Neural progenitor cell (in vitro differentiated cells): ENCODE measurements around the genes CPNE8, C12orf40, SLC2A13 and PRICKLE1.

- RAMPAGE, long total RNA = no peak
Measured at GRCh38 chr12:37468916-37469134, 847.7 kb upstream of the ALG10B start.

DNA sequence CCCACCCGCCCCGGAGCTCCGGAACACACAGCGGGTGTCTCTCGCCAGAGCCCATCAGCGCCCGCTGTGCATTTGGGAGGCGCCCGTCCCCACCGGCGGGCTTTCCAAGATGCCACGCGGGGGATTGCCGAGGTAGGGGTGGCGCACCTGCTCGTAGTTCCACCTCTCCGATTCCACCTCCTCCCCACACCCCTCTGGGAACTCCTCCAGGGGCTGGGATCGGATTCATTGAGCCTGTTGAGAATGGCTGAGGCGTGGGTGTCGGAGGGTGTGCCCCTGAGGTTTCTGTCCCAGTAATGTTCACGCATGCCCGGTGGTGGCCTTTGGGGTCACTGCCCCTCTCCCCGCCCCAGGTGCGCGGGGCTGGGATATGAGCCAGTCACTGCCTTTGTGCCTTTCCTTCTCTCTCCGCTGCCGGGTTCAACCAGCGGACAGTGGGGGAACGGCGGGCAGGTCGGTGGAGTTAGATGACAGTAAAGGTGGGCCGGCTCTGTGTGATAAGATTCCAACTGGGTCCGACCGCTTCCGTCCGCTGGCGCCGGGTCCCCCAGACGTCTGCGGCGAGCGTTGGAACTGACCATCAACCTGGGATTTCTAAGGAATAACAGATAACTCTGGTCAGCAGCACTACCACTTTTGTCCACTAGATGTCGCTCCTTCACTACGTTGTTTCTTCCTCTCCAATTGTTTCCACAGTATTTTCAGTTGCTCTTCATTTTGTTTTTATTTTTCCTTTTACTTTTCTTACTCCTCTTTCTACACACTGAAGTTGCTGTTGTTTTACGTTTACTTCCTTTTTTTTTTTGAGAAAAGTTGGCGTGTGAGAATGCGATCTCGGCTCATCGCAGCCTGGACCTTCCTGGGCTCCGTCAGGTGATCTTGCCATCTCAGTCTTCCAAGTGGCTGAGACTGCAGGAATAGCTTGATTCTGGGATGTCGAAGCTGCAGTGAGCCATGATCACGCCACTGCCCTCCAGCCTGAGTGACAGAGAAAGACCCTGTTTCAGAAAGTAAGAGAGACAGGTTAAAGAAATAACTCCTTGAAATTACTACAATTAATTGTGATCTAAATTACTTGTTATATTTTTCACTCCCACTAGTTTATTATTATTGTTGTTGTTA is 178.0 kb upstream of the ALG10B start:
- RAMPAGE, long total RNA = no peak

DNA sequence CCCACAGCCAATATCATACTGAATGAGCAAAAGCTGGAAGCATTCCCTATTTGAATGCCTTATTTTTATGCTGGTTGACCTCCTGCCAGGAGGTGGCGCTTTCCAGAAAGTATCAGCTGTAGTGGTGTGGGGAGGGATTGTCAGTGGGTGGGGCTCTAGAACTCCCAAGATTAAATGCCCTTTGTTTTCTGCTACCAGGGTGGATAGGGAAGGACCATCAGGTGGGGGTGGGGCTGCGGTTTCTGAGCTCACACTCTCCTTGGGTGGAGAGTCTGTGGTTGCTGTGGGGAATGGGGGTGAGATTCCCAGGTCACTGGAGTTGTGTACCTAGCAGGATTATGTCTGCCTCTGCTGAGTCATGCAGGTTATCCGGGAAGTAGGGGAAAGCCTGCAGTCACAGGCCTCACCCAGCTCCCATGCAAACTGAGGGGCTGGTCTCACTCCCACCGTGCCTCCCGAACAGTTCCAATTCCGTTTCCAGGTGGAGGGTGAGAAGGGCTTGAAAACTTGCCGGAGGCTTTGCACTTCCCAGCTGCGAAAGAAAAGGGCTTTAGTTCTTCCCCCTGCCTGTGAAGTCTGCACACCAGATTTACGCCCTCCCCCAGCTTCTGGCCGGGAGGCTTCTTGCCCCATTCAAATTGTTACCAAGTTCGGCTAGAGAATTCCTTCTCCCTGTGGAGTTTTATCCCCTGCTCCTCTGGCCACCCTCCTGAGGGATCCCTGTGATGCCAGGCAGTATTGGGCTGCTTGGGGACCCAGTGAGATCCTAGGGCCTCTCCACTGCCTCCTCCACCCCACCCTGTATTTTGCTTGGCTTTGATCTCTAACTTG is 68.4 kb downstream of the ALG10B start:
- RAMPAGE, long total RNA = no peak

- RAMPAGE, long total RNA = start-site peak on the minus strand at chr12:38905534-38905668, 20 and 107 reads in 2 replicates
Measured at GRCh38 chr12:38905352-38905849, at the start of gene CPNE8. CPNE8 (minus strand) TSS chr12:38905591.

- RAMPAGE, long total RNA = no peak
Measured at GRCh38 chr12:38983415-38983725, 78.0 kb upstream of the CPNE8 start.

GRCh38 chr12:39145014-39145829 is 239.8 kb upstream of the CPNE8 start:
- RAMPAGE, long total RNA = no peak

DNA sequence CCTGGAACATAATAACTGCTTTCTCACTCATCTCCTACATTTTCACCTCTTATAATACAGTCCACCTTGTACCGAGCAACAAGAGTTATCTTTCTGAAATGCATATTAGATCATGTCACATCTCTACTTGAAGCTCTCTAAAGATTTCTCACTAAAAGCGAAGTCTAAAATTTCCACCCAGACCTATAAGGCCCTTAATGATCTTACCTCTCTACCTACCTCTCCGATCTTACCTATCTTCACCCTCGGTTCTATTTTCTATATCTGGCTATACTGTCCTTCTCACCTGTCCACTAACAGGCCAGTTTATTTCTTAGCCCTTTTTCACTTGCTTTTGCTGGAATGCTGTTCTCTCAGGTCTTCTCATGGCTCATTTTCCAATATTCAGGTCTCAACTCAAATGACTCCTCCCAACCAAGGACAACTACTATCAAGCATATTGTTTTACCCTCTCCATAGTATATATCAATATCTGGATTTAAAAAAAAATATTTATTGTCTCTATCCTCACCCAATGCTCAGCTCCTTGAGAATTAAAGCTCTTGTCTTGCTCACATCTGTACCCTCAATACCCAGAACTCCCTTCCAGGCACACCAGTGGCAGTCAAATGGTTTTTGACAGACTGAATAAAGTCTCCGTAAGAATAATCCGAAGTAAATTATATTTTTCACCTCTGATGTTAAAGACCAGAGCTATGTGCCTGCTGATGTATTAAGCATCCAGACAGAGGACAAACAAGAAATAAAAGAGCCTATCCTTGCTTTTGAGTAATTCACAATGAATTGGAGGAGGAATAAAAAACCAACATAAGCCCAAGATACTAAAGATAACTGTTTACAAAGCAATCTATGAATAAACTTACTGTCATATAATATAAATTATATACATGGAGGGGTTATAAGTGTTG is 17.9 kb downstream of the KIF21A start:
- RAMPAGE, long total RNA = no peak

DNA sequence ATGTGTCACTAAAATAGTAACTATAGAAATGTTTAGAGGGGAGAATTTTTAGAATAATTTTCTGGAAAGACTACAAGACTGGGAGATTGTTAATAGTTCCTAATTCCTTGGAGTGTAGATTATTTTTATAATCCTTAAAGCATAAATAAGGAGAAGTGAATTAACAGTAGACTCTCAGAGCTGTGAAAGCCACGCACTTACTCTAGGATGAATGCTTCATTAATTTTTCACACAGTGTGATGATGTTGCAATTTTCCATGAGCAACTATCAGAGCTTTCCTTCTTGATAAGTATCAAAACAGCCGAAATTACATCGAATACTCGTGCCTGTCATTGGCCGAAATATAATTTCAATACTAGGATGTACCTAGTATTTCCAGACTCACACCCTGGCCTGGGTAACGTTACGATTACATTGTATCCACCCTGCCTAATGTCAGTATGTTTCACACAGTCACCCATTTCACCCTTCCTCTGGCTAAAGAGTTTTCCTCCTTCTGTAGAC is 1.1 kb downstream of the KIF21A start:
- RAMPAGE, long total RNA = no peak

DNA sequence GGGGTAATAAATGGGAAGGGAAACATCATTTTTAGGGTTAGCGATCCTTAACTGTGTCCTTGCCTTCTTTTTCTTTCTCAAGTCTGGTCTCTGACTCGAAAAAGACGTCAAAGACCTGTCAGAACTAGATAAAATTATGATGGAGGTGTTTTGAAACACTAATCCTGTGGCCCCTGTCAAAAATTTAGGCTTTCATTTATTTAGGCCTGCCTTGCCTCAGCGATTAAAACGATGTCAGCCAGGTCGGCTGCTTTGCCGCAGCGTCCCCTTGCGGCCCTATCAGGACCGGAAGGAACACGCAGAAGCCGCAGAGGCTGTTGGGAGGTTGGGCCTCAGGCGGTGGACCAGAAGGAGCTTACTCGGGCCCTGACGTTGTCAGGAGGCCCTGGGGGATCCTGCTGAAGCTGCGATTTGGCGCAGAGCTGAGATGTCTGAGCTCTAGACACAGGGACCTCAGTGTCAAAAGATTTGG is at the start of gene C12orf40:
Gene C12orf40, plus strand, starts transcription at position 323 of the 472 bp plus-strand sequence.
- RAMPAGE, long total RNA = no peak

- RAMPAGE, long total RNA = no peak
Measured at GRCh38 chr12:40058755-40059165, 47.1 kb downstream of the SLC2A13 start.

DNA sequence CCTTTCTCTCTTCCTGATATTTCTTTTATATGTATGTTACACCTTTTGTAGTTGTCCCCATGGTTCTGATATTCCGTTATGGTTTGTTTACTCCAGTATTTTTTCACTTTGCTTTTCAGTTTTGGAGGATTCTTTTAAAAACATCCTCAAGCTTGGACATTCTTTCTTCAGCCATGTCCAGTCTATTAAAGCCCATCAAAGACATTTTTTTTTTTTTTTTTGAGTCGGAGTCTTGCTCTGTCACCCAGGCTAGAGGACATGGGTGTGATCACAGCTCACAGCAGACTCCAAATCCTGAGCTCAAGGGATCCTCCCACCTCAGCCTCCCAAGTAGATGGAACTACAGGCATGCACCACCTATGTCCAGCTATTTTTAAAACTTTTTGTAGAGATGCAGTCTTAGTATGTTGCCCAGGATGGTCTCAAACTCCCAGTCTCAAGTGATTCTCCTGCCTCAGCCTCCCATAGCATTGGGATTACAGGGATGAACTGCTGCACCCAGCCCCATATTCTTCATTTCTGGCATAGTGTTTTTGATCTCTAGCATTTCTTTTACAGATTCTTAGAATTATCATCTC is 31.8 kb downstream of the SLC2A13 start:
- RAMPAGE, long total RNA = no peak

GRCh38 chr12:40105389-40106513 is at the start of gene SLC2A13:
SLC2A13 (minus strand) TSS chr12:40106081.
- RAMPAGE, long total RNA = no peak

DNA sequence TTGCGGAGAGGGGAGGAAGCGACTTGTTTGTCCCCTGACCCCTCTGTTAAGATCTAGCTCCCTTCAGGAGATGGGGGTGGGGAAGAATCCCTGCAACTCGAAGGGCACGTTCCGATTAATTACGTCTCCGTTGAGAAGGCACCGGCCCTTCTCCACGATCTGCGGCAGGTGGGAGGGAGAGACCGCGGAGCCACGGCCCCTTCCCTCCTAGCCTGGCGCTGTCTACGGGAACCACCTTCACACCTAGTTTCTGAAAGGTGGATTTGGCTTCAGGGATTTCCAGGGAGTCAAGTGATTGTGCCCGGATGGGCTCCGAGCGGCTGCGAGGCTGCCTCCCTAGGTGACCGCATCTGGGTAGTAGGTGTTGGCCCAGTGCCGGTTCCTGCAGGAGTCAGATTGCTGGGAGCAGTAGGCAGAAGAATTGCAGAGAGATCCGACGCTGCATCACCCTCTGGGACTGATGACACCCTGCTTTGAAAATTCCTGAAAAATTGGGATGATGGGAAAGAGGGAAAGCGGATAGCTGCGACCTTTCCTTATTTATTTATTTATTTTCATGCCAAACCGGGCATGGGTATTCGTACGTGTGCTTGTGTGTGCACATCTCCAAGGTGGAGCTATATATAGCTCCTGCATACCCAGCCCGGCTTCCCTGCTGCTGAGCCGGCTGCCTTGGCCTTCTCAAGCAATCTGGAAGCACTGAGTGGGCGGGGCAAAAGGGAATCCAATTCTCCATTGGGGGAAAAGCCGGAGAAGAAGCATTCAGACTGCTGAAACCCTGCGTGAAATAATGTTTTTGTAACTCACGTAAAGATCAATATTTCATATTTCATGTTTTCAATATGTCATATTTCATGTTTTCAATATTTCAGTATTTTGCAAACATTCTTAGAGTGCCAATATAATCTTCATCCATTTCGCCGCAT is 1.1 kb downstream of the CNTN1 start:
- RAMPAGE, long total RNA = no peak

- RAMPAGE, long total RNA = no peak
Measured at GRCh38 chr12:41918012-41918437, 226.6 kb downstream of the GXYLT1 start.

DNA sequence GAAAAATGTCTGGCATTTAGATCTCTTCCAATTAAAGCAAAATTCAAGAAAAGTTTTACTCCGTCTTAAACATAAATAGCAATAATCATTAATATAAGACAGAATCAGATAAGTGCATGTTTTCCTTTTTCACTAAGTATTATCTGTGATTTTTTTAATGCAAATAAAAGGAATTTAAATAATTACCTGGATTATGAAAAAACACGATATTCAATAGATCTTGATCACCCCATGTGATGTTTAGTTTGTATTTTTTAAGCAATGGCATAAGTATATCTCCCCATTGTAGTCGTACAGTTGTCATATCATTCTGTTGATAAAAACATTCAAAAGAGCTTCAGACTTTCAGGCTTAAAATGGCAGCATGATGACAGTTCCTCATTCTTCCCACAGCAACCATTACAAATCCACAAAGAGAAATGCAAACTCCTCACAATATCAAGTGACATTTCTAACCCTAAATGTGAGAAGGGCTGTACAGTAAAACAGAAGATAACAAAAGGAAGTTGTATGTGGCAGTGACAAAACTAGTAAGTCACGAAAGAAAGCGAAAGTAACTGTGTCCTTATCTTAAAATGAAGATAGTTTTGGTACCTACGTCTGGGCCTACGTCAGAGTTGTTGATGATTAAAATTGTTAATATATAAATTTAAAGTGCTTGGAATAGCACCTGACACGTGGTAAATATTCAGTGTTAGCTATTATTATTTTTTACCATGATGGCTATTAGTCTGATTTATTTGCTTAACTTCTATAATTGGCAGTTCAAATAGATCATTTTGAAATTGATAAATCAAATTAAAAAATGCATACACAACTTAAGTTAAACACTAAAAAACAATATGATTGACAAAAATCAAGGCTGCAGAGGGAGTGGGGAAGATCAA is 46.7 kb downstream of the GXYLT1 start:
- RAMPAGE, long total RNA = no peak

GRCh38 chr12:42416697-42417388 is 90.9 kb downstream of the PPHLN1 start:
- RAMPAGE, long total RNA = no peak

DNA sequence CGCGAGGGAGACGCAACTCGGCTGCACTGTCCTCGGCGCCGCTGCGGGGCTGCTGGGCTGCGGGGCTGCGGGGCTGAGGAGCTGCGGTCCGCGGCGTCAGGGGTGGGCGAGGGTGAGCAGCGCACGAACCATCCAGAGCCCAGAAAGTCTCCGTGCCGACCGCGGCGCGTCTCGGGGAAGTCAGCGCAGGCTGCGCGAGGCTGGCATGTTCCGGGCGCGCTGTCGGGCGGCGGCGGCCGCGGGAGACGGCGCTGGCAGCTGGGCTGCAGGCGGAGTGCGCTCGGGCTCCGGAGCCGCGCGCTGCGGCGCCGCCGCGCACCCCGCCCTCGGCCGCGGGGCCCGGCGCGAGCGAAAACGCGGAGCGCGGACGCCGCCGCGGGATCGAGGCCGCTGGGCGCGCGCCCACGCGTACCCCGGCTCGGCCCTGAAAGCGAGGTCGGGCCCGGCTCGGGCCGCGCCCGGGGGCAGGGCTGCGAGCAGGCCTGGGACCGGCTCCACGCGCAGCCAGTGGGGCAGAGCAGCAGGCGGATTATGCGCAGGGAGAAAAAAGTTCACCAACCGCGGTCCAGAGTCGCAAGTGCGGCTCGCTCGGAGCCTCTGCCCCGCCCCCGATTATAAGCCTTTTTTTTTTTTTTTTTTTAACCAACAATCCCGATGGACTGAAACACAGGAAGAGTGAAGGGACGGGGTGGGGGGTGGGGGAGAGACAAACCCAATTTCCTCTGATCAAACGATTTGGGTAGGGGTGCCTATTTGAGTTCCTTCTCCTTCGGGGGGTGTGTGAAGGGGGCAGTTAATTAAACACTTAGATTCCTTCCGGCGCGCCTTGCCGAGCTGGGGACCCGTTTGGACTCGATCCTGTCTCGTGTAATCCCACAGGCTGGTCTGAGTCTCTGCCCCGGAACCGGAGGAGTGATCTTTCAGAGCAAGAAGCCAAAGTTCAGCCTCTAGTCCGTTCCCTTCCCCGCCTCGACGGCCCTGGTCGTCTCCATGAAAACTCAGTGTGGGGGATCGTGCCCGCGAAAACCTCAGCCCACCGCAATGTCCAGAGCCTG is at the start of gene PRICKLE1:
Gene PRICKLE1, minus strand, starts transcription at position 278 of the 1,055 bp plus-strand sequence.
- RAMPAGE, long total RNA = no peak

DNA sequence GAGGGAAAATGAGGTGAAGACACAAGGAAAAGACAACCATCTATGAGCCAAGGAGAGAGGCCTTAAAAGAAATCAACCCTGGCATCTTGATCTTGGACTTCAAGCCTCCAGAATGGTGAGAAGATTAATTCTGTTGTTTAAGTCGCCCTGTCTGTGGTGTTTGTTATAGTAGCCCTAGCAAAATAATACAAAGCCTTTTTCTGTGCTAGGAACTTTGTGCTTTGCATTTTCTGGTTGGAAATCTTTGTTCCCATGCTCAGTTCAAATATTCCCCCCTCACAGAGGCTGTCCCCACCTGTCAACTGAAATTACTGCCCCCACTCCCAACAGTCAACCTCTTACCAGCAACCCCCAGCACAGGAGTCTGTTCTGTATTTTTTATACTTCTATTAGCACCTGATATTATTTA is 62.9 kb upstream of the PRICKLE1 start:
- RAMPAGE, long total RNA = no peak

DNA sequence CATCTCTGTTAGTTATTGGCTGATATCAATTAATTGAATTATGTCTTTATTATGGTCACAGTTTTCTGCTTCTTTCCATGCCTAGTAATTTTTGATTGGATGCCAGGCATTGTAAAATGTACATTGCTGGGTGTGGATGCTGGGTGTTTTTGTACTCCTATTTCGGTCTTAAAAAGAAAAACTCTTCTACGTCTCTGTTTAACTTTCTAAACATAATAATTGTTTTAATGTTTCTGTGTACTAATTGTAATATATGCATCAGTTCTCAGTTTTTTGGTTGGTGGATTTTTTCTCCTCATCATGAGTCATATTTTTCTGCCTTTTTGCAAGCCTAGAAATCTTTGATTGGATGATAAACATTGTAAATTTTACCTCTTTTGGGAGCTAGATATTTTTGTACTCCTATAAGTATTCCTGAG is 296.2 kb upstream of the PRICKLE1 start:
- RAMPAGE, long total RNA = no peak

DNA sequence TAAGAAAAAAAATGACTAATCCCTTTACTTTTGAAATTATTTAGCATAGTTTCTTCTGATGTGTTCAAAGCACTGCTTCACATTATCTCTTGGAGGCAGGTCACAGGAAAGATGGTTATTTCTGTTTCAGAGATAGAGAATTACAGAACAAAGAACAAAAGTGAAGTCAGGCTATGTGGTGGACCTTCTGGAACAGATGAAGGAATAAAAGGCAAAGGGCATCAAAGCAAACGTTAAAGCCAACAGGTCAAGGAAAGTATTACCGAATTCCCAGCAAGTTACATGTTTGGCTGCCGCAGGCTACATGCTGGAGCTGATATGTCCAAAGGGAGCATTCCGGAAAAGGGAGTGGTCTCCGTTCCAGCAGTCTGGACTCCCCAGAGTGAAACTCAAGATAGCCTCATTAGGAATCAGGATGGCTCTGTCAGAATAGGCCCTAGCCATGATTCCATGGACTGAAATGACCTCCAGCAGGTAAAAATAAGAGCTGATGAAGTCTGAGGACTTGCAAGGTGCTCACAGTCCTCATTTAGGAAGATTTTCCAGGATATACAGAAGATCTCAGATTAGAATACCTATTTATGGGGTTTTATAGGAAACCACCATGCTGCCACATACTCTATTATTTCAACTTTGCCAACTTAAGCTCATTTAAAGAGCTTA is 379.8 kb upstream of the PRICKLE1 start:
- RAMPAGE, long total RNA = no peak